Gallbladder (tissue), 1 donor: ENCODE measurements around a stretch of chr10.

DNA sequence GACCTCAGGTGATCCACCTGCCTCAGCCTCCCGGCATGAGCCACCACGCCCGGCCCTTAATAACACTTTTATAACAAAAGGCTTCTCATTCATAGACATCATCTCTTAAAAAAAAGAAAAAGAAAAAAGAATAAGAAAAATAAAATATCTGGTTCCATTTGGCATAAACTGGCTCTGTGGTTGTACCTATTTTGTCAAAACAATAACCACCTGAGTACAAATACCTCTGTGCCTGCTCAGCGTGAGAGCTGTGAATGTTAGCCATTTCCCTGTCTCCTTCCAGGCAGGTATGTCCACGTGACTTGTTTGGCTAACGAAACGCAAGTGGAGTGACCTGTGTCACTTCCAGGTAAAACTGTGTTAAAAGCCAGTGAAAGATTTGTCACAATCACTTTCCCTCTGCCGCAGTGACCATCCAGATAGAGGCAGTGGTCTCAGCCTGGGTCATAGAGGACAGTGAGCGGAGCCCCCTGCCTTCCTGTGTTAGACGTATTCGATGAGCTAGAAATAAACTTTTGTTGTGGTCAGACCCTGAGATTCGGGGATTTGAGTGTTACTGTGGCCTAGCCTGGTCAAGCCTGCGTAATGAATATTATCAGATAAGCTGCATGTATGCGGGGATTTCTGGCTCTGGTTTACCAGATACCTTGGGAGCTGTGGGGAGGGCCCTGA, 3.6 kb downstream of the PTER start:
- PRO-cap, result unidirectional peak, plus-strand start at position 391 of the sequence

DNA sequence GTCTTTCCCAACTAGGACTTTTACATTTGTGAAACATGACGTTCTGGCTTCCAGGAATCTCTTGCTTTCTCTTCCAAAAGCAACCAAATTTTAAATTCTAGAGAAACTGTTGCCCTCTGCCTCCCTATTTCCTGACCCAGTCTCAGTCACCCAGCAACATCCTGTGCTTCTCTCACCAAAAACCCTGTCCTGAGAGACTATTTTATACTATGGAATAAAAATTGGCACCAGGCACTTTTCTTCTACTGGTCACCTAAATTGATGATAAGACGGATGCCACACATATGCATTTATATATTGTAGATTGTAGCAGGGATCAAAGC, 839 bp upstream of the RSU1 start:
- PRO-cap, result no peak

- PRO-cap, result no peak
These were observed 107.0 kb downstream of the CUBN start for GRCh38 chr10:17022448-17023255.

DNA sequence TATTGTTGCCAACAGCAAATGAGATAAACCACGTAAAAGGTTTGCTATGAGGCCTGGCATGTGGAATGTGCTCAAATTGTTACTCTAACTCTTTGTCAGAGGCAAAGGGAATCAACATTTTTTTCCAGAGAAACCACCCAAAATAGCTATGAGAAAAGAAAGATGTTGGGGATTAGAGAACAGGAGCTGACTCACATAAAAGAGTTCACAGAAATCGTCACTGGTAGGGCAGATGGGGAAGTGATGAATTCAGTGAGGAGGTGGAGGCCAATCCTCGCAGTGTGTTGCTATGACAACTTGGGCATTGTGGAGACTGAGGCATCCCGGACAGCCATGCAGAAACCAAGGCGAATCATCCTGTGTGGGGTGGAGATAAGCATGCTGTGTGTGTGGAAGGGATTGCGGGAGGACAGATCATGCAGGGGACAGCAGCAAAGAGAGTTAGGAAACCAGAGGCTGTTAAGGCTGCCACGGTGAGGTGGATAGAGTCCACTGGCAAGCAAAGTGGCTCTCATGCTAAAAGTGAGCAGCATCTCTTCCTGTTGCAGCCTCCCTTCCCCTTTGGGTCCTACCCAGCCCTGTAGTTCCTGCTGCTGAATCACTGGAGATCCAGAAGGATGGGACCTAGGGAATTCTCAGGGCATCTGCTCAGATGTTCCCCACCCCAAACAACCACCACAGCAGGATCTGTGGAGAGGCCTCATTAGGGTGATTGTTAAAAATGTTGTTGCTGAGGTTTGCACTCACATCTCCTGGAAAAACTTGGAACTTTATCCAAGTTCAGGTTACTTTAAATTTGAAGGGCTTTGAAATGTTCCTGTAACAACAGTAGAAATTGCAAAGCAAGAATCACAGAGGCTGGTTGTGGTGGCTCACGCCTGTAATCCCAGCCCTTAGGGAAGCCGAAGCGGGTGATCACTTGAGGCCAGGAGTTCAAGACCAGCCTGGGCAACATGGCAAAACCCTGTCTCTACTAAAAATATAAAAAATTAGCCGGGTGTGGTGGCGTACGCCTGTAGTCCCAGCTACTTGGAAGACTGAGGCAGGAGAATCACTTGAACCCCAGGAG, 103.8 kb downstream of the CUBN start:
- PRO-cap, result unidirectional peak, plus-strand start at position 412 of the sequence

DNA sequence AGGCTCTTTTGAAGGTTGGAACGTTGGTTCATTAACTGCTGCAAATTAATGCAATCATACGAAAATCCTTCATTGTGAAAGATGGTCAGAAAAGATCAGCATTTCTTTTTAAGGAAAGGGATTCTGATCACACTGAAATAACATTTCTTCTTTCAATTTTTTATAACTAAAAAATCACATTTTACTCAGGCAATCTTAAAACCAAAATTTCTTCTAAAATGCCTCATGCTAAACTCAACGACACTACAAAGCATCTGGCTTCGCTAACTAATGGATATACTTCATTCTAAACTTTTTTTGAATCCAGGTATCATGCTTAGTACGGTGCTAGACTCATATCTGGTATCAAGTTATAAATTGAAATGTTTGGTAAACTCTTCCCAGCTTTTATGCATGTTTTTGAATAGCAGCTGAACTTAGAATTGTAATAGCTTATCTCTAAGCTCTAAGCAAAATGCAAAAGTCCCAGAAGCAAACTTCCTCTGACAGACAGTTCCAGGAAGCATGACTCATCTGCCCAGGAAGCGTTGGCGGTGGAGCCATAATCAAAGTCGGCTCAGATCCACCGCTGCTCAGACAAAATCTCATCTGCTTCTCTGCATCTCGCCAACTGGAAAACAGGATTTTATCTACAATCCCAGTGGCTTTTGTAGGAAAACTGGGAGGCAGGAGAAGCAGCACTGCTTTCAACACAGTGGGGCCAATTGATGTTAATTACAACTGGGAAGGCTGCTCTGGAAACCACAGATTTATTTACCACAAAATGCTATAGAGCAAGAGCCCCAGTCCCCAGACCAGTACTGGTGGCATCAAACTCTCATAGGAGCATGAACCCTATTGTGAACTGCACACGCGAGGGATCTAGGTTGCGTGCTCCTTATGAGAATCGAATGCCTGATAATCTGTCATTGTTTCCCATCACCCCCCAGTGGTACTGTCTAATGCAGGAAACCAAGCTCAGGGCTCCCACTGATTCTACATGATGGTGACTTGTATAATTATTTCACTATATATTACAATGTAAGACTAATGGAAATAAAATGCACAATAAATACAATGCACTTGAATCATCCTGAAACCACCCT, 100.1 kb downstream of the CUBN start:
- PRO-cap, result bidirectional peak, plus-strand start at position 559 of the sequence, minus-strand start at position 269 of the sequence; unidirectional peak, plus-strand start at position 652 of the sequence

DNA sequence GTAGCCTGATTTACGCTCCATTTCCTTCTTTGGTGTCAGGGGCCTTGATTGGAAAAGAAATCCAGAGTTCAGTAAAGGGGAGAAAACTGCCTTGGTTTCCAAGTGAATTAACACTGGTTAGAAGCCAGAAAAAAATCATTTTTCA, 268 bp upstream of the TRDMT1 start:
- PRO-cap, result no peak

GRCh38 chr10:17229193-17230239, 1.5 kb downstream of the VIM start:
- PRO-cap, result bidirectional peak, plus-strand start at chr10:17229278, minus-strand start at chr10:17229123; bidirectional peak, plus-strand start at chr10:17230174, minus-strand start at chr10:17229970

GRCh38 chr10:17230438-17230807, 2.4 kb downstream of the VIM start:
- PRO-cap, result bidirectional peak, plus-strand start at chr10:17230648, minus-strand start at chr10:17230512

- PRO-cap, result no peak
These were observed 13.3 kb downstream of the VIM start for GRCh38 chr10:17241305-17241715.

DNA sequence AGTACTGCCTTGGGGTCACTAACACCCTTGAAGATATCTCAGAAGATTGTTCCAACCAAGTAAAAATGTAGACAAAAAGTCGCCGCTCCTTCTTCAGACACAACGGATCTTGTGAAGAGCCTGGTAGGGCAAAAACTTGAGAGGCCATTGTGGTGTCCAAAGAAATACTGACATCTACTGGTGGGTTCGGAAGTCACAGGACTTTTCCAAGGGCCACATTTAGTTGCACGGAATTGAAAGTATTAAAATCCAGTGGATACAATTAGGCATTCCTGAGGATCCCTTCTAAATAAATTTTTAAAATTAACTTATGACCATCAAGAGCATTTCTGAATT, 29.6 kb downstream of the VIM start:
- PRO-cap, result no peak

GRCh38 chr10:17428167-17429138, 25.9 kb downstream of the ST8SIA6 start:
- PRO-cap, result no peak

DNA sequence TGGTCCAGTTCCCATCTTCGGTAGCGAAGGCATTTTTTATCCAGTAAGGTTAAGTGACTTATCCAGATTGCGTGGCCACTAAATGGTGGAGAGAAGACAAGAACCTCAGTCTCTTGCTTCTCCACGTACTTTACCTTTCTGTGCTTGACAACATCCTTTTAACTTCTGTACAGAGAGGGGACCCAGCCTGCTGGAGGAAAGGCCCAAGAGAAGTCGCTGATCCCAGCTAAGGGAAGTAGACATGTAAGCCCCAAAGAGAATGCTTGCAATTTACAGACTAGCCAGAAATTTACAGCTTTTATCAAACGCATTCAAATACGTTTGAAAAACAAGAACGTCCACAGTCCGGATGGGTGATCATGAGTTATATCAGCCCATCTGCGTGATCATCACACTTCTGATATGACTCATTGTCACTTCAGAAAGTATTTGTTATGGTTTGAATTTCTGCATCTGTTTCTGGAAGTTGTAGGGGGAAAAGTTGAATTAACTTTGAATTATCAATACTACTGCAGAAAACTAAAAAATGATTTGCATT, 56.8 kb upstream of the ST8SIA6 start:
- PRO-cap, result no peak

- PRO-cap, result no peak
These were observed 21.8 kb downstream of the STAM start for GRCh38 chr10:17665656-17666221.

DNA sequence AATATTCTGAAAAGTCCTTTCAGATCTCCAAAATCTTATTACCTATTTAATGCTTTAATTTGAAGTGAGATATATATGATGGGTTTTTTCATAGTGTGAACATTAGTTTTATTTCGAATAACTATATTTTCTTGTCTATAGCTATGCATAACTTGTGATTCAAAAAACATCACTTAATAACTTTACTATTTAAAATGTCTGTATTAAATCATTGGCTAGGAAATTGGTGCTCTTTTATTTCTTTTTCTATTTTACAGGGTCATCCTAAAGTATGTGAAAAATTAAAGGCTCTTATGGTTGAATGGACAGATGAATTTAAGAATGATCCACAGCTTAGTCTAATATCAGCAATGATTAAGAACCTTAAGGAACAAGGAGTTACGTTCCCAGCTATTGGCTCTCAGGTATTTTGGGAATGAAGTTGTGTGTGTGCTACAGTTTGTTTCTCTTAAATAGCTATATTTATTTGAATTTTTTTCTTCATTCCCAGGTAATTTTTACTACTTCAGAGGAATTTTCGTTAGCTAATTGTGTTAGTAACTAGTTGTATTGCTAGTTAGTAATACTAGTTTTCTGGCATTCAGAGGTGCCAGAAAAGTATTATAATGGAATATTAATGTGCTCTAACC, 43.9 kb downstream of the STAM start:
- PRO-cap, result no peak

GRCh38 chr10:18343527-18344063, 203.4 kb downstream of the CACNB2 start:
- PRO-cap, result no peak

- PRO-cap, result no peak
These were observed 249.6 kb downstream of the NSUN6 start for GRCh38 chr10:18401713-18402214.

DNA sequence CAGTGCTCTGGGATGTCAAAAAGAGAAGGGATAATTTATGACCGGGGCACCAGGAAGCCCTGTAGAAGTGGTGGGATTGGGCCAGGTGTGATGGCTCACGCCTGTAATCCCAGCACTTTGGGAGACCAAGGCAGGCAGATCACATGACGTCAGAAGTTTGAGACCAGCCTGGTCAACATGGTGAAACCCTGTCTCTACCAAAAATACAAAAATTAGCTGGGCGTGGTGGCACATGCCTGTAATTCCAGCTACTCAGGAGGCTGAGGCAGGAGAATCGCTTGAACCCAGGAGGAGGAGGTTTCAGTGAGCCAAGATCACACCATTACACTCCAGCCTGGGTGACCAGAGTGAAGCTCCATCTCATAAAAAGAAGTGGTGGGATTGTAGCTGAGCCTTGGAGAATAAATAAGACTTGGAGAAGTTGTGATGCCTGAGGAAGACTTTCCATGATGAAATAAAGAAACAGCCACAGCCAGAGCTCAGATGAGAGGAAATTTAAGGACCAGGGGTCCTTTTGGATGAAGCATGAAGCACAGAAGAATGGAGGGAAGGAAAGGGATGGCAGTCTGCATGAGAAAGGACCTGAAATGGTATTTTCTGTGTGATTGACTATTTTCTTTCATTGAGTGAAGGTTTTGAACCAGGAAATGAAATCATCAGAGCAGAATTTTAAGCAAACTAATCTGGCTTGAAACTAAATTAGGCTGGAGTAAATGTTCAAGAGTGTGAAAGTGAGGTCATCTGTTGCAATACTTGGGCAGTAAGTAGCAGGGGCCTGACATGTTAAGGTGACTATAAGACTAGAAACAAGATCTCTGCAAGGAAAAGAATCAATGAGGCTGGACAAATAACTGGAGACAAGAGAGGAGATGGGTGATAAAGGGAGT, 205.5 kb downstream of the NSUN6 start:
- PRO-cap, result no peak

DNA sequence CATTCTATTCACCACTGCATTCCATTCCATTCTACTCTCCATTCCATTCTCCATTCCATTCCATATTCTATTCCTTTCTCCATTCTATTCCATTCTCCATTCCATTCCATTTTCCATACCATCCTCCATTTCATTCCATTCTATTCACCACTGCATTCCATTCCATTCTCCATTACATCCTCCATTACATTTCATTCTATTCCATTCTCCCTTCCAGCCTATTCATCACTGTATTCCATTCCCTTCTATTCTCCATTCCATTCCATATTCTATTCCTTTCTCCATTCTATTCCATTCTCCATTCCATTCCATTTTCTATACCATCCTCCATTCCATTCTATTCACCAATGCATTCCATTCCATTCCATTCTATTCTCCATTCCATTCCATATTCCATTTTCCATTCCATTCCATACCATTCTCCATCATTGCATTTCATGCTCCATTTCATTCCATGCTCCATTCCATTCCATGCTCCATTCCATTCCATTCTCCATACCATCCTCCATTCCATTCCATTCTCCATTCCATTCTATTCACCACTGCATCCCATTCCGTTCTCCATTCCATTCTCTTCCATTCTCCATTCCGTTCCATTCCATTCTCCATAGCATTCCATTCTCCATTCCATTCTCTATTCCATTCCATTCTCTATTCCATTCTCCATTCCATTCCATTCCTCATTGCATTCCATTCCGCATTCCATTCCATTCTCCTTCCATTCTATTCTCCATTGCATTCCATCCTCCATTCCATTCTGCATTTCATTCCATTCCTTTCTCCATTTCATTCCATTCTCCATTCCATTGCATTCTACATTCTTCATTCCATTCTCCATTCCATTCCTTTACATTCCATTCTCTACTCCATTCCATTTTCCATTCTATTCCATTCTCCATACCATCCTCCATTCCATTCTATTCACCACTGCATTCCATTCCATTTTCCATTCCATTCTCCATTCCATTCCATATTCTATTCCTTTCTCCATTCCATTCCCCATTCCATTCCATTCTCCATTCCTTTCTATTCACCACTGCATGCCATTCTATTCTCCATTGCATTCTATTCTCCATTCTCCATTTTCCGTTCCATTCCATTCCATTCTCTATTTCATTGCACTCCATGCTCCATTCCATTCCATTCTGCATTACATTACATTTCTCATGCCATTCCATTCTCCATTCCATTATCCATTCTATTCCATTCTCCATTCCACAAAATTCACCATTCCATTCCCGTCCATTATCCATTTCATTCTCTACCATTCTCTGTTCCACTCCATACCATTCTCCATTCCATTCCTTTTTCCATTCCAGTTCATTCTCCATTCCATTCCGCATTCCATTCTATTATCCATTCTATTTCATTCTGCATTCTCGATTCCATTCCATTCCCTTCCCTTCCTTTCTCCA, 83.9 kb downstream of the NSUN6 start:
- PRO-cap, result no peak

- PRO-cap, result no peak
These were observed 81.6 kb downstream of the NSUN6 start for GRCh38 chr10:18569663-18570405.

GRCh38 chr10:18753056-18753660, 93.9 kb downstream of the ARL5B start:
- PRO-cap, result no peak